Heart left ventricle (tissue), 7 donors: Measurements from ENCODE around the genes SPI1 and RAPSN.

DNA sequence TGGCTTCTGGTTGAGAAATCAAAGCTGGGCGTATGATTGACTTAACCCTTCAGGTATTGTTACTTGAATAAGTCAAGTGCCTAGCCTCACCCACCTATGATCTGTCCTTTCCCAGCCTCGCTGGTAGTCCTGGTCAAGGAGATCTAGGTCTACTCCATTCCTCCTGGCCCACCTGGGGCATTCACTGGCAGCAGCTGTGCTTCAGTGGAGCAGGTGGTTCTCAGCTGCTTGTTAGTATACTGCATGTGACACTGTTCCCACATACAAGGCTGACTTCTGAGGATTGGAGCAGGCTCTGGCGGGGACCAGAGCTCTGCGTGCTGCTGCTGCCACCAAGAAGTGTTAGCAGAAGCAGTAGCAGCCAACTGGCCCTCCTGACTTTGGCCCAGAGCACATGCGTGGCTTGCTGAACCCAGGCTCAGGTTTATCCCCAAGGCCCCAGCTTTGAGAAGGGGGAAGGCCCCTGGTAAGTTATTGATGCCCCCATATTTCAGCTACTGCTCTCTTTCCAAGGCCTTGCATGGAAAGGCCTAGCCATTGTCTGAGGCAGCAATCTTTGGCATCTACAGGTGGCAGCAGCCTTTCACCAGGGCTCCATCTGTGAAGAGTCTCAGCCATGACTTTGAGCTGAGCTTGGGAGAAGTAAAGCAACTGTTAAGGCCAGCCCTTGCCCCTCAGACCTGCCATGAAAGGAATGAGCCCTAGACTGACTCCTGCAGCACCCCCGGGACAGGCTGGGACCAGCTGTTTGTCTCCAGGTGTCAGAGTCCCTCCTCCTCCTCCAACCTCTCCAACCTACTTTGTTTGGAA is 26.6 kb downstream of the ARHGAP1 start:
- PRO-cap, 6 experiments, result no peak in any of the 6 experiments
- RAMPAGE, long total RNA, 2 experiments, result no peak in any of the 2 experiments
- RRBS, result no CpG with 5 or more reads among the region's 6 CpGs

GRCh38 chr11:47175970-47176520 is 634 bp downstream of the ARFGAP2 start:
- PRO-cap, 6 experiments, result peak in 1 of 6 experiments; most common minus-strand start chr11:47176434 (in 1)
- RAMPAGE, long total RNA, 2 experiments, result no peak in any of the 2 experiments
- RRBS, result under 1% methylated on average over 8 of the region's 21 CpGs

- PRO-cap, 6 experiments, result peak in 1 of 6 experiments; most common plus-strand start chr11:47178119 (in 1); most common minus-strand start chr11:47177992 (in 1)
- RAMPAGE, long total RNA, 2 experiments, result no peak in any of the 2 experiments
- RRBS, result no CpG with 5 or more reads among the region's 4 CpGs
Measured at GRCh38 chr11:47177920-47178239, 1.2 kb upstream of the ARFGAP2 start.

- PRO-cap, 6 experiments, result peak in 6 of 6 experiments; most common plus-strand start chr11:47185694 (in 6); most common minus-strand start chr11:47185375 (in 6)
- RAMPAGE, long total RNA, 2 experiments, result start-site peak on the minus strand in 2 of 2 experiments, at chr11:47185349-47185452 at its widest, 25 to 50 reads per replicate
- RRBS, result 3% methylated on average over 21 of the region's 79 CpGs
Measured at GRCh38 chr11:47185267-47186298, 651 bp downstream of the PACSIN3 start.

DNA sequence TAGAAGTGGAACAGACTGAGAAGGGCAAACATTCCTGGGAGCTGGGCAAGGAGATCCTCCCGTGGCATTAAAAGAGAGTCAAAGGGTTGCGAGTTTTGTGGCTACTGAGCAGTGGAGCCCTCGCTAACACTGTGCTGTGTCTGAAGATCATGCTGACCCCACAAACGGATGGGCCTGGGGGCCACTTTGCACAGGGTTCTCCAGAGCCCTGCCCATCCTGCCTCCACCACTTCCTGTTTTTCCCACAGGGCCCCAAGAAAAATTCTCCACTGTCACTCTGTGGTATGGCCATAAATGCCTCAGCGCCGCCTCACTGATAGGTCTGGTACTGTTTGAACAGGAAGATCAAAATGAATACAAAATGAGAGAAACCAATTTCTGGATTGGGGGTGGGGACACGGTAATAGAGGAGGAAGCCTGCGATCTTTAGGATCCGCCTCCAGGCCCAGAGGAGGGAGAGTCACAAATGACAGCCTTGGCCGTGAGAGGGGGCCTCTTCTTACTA is 11.0 kb downstream of the NR1H3 start:
- PRO-cap, 6 experiments, result peak in 6 of 6 experiments; most common minus-strand start position 327 of the sequence (in 4)
- RAMPAGE, long total RNA, 2 experiments, result no peak in any of the 2 experiments
- RRBS, result no CpG with 5 or more reads among the region's 10 CpGs

DNA sequence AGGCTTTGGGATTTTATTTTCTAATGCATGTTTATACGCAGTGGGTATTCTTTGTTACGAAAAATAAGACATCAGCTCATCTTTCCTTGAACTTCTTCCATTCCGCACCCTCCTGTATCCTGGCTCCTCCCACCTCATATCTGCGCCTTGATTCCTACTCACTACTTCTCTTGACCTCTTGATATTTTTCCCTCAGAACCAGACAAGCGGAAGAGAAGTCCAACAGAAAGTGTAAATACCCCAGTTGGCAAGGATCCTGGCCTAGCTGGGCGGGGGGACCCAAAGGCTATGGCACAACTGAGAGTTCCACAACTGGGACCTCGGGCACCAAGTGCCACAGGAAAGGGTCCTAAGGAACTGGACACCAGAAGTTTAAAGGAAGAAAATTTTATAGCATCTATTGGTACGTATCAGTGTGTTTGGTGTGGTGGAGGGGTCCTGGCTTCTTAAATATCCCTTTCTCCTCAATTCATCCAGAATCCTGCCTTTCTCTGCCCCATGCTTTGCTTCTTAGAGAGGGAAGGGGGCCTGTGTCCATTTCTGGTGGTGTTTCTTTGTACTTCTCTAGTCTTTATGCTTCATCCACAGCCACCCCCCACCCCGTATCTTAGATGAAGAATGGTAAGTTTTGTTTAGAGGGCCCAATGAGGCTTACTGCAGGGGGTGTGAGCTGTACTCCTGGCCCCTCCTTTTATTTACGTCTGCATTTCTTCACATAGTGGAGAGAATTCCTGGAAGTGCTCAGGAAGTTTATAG is 32.8 kb downstream of the NR1H3 start:
- PRO-cap, 6 experiments, result no peak in any of the 6 experiments
- RAMPAGE, long total RNA, 2 experiments, result no peak in any of the 2 experiments
- RRBS, result no CpG with 5 or more reads among the region's 10 CpGs

GRCh38 chr11:47329680-47331115 is 22.3 kb downstream of the MYBPC3 start:
- PRO-cap, 6 experiments, result peak in 2 of 6 experiments; most common minus-strand start chr11:47330328 (in 2)
- RAMPAGE, long total RNA, 2 experiments, result no peak in any of the 2 experiments
- RRBS, result no CpG with 5 or more reads among the region's 25 CpGs

GRCh38 chr11:47337226-47337971 is 15.1 kb downstream of the MYBPC3 start:
- PRO-cap, 6 experiments, result no peak in any of the 6 experiments
- RAMPAGE, long total RNA, 2 experiments, result start-site peak on the minus strand in 2 of 2 experiments, at chr11:47337470-47337764 at its widest, 92 to 614 reads per replicate
- RRBS, result no CpG with 5 or more reads among the region's 34 CpGs

GRCh38 chr11:47338338-47338714 is 14.2 kb downstream of the MYBPC3 start:
- PRO-cap, 6 experiments, result no peak in any of the 6 experiments
- RAMPAGE, long total RNA, 2 experiments, result start-site peak on the minus strand in 1 of 2 experiments, at chr11:47338527-47338664 at its widest, 63 to 321 reads per replicate
- RRBS, result 45% methylated on average over 2 of the region's 20 CpGs

DNA sequence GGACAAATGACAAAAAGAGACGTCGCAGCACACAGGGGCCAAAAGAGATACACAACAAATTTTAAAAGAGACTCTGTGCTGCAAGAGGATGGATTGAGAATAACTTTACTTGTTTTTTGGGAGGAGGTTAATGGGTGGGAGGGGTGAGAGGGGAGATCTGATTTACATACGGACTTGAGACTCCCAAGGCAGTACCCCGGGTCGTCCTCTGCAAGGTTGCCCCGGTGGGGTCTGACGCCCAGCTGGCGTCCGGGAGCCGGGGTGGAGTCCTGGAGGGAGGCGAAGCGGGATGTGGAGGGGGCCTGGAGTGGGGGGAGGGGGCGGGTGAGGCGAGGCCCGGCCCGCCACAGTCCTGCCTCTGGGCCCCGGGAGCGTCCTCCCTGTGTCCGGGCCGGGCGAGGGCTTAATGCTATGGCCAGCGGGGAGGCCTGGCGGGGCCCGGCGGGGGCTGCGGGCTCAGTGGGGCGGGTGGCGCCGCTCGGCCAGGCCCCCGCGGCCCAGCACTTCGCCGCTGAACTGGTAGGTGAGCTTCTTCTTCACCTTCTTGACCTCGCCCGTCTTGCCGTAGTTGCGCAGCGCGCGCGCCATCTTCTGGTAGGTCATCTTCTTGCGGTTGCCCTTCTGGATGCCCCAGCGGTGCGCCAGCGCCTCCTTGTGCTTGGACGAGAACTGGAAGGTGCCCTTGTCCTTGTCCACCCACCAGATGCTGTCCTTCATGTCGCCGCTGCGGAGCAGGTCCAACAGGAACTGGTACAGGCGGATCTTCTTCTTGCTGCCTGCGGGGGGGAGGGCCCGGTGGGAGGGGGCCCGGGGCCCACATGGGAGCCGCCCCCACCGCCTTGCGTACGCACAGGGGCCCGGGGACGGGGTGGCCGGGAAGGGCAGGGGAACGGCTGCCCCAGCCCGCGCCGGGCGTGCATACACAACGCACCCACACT is 2.5 kb upstream of the MYBPC3 start:
- PRO-cap, 6 experiments, result peak in 6 of 6 experiments; most common plus-strand start position 702 of the sequence (in 2); most common minus-strand start position 518 of the sequence (in 6)
- RAMPAGE, long total RNA, 2 experiments, result no peak in any of the 2 experiments
- RRBS, result 6% methylated on average over 22 of the region's 67 CpGs

DNA sequence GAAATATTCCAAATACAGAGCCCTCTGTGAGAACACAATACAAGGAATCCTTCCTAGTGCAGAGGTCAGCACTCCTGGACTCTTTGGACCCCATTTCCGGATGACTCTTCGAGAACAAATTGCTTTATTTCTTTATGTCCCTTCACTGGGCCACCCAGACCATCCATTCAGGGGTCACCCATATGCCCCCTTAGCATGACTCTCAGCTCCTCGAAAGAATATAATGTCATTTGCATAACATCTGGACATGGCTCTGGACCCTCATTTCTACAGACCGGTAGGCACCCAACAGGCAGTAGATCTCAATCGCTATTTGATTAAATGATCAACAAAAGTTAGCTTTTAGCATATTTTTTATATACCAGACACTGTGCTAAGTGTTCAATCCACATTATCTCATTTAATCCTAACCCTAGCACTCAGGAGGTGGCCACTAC is 12.6 kb upstream of the MYBPC3 start:
- PRO-cap, 6 experiments, result no peak in any of the 6 experiments
- RAMPAGE, long total RNA, 2 experiments, result no peak in any of the 2 experiments
- RRBS, result 89% methylated on average over 1 of the region's 5 CpGs

GRCh38 chr11:47378254-47379177 is at the start of gene SPI1:
SPI1 (minus strand) TSS chr11:47378547.
- PRO-cap, 6 experiments, result peak in 3 of 6 experiments; most common plus-strand start chr11:47378630 (in 3); most common minus-strand start chr11:47378520 (in 3)
- RAMPAGE, long total RNA, 2 experiments, result start-site peak on the minus strand in 2 of 2 experiments, at chr11:47378477-47378522 at its widest, 43 to 45 reads per replicate
- RRBS, result 72% methylated on average over 4 of the region's 21 CpGs

DNA sequence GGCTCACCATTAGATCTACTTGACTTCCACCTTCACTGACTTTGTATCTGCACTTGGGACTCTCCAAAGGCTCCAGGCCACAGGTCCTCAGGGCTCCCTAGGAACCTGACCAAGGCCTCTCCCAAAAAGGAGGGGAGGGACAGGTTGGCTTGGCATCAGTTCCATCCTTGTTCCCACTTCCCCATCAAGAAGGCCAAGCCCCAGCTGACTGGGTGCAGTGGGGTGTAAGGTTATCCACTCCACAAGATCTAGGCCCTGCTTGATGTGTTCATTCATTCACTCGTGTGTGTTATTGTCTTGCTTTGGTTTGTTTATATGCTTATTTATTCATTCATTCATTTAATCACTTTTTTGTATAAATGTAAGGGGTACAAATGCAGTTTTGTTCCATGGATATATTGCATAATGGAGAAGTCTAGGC is 2.4 kb upstream of the SPI1 start:
- PRO-cap, 6 experiments, result no peak in any of the 6 experiments
- RAMPAGE, long total RNA, 2 experiments, result no peak in any of the 2 experiments
- RRBS, result no CpG with 5 or more reads among the region's 1 CpG

- PRO-cap, 6 experiments, result peak in 2 of 6 experiments; most common plus-strand start chr11:47391290 (in 2); most common minus-strand start chr11:47391165 (in 1)
- RAMPAGE, long total RNA, 2 experiments, result no peak in any of the 2 experiments
- RRBS, result no CpG with 5 or more reads among the region's 12 CpGs
Measured at GRCh38 chr11:47391020-47391652, 12.8 kb upstream of the SPI1 start.

GRCh38 chr11:47408783-47409453 is 528 bp downstream of the SLC39A13 start:
- PRO-cap, 6 experiments, result peak in 4 of 6 experiments; most common plus-strand start chr11:47409216 (in 1); most common minus-strand start chr11:47409190 (in 4)
- RAMPAGE, long total RNA, 2 experiments, result no peak in any of the 2 experiments
- RRBS, result 19% methylated on average over 3 of the region's 25 CpGs

- PRO-cap, 6 experiments, result no peak in any of the 6 experiments
- RAMPAGE, long total RNA, 2 experiments, result no peak in any of the 2 experiments
- RRBS, result no CpG with 5 or more reads among the region's 32 CpGs
Measured at GRCh38 chr11:47409620-47410424, 1.4 kb downstream of the SLC39A13 start.

DNA sequence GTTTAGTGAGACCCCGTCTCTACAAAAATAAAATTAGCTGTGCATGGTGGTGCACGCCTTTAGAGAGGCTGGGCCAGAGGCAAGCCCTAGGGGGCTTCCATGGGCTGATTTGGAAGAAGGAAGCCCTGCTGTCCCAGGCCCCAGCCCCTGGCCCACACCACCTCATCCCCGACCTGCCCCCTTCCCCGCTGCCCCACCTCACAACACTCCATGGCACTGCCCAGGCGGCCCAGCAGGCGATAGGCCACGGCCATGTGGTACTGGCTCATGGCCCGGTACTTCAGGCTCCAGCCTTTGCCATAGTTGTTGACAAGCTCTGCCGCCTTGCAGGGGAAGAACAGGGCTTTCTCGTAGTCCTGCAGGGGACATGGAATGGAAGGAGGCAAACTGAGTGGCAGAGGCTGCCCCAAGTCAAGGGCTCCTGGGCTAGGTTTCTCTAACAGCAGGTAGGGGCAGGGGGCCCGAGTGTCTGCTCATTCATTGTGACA is 6.4 kb downstream of the RAPSN start:
- PRO-cap, 6 experiments, result peak in 1 of 6 experiments; most common plus-strand start position 309 of the sequence (in 1)
- RAMPAGE, long total RNA, 2 experiments, result no peak in any of the 2 experiments
- RRBS, result no CpG with 5 or more reads among the region's 11 CpGs

DNA sequence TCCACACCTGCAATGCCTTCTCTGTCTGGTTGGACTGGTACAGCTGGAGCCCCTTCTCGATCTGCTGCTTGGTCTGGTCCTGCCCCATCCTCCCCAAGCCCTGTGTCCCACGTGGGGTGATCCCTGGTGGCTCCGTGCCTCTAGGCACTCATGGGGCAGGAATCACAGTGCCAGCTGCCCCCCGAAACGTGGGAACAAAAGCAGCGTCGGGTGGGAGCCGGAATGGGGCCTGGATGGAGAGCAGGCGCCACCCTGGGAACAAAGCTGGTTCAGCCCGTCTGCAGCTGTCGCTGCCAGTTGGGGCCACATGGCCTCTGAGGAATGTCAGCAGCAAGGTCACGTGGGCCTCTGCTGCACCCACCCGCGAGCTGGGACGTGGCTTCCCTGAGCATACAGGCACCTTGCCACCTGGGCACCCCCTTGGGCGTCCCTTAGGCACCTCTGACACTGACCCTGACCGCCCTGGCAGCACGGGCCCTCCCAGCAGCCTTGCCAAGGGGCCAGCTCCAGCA is at the start of gene RAPSN:
TSS of gene RAPSN (minus strand) at position 260 of the 512 bp plus-strand sequence.
- PRO-cap, 6 experiments, result peak in 2 of 6 experiments; most common plus-strand start position 351 of the sequence (in 1); most common minus-strand start position 260 of the sequence (in 2)
- RAMPAGE, long total RNA, 2 experiments, result start-site peak on the minus strand in 2 of 2 experiments, centred at positions 281 to 288 of the sequence, 19 to 26 reads per replicate
- RRBS, result no CpG with 5 or more reads among the region's 18 CpGs

GRCh38 chr11:47467557-47468049 is 18.7 kb upstream of the RAPSN start:
- PRO-cap, 6 experiments, result no peak in any of the 6 experiments
- RAMPAGE, long total RNA, 2 experiments, result no peak in any of the 2 experiments
- RRBS, result no CpG with 5 or more reads among the region's 10 CpGs

GRCh38 chr11:47470188-47471354 is 21.6 kb upstream of the RAPSN start:
- PRO-cap, 6 experiments, result no peak in any of the 6 experiments
- RAMPAGE, long total RNA, 2 experiments, result no peak in any of the 2 experiments
- RRBS, result 48% methylated on average over 2 of the region's 11 CpGs